Peritoneum (tissue), 1 donor: ENCODE results near the genes TELO2, IGFALS and NDUFB10.

DNA sequence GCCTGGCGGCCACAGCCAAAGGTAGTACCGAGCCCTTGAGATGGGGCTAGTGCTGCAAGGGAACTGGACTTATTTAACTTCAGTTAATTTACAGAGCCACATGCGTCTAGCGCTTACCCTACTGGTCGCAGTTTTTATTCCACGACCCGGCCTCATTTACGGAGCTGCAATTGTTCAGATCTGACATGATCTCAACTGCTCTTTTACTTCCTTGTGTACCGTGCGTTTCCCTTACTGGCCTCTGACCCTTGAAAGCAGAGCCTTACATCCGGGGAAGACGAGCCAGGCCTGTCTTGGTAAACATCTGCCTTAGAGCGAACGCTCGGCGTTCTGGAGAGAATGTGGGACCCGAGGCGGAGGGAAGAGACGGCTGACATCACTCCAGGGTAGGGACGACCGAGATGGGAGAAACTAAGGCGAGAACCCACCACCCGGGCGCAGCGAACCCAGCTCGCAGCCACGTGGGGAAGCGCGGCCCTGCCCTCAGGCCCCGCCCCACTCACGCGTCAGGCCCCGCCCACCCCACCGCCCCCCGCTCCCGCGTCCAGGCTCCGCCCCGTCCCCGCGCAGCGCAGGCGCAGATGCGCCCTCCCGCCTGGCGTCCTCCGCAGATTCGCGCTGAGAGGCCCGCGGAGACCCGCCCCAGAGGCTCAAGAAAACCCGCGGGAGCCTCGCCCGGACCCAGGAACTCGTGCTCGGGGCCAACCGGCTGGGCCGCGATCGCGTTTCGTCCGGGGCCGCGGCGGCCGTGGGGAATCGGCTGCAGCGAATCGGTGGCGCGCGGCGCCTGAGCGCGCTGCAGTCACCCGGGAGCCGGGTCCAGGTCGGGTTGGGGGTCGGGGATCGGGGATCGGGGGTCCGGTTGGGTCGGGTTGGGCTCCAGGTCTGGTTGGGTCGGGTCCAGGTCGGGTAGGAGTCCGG, at the start of gene TELO2:
TSS of gene TELO2 (plus strand) at position 578 of the 921 bp plus-strand sequence.
- PRO-cap: no peak

GRCh38 chr16:1493704-1494070, 527 bp downstream of the TELO2 start:
- PRO-cap: no peak

- PRO-cap: no peak
Observed at GRCh38 chr16:1601370-1601916, 10.4 kb downstream of the IFT140 start.

- PRO-cap: unidirectional peak, plus-strand start at chr16:1610435
Observed at GRCh38 chr16:1609686-1610567, 1.9 kb downstream of the IFT140 start.

DNA sequence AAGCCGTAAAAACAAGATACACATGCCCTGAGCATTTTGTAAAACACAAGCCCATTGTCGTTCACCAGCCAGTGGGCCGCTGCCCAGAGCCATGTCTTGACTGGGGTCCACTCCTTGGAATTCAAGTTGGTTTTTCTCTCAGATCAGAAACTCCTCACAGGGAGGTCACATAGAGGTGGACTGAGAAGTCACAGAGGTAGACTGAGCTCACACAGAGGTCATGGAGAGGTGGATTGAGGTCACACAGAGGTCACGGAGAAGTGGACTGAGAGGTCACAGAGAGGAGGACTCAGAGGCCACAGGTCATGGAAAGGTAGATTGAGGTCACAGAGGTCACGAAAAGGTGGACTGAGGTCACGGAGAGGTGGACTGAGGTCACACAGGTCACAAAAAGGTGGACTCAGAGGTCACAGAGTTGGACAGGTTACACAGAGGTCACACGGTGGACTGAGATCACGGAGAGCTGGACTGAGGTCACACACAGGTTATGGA, 27.2 kb upstream of the JPT2 start:
- PRO-cap: no peak

DNA sequence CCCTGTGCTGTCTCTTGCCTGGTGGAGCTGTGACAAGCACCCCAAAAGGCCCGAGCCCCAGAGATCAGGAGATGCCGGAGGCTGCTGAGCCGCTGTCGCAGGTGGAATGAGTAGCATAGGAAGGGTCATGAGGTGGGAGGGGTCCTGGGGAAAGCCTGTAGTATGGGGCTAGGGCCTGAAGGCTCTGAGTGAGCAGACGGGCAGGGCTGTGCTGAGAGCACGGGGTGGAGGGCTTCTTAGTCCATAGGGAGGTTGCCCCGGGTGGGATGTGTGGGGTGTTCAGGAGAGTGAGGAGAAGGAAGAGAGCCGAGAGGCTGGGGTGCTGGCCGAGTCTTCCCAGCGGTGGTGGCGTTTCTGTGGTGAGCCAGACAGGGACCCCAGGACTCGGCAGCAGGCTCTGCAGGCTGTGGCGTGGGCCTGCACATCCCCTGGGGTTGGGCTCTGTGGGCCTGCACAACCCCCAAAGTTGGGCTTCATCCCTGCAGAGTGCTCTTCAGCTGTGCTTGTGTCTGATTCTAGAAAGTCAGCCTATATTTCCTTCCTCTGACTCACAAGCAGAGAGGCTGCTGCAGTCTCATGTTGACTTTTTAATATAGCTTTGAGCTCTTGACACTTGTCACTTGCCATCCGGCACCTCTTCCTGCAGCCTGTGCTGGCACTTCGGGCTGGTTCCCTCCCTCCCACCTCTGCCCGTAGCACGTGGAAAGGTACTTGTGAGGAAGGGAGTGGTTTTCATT, 19.3 kb upstream of the JPT2 start:
- PRO-cap: no peak

DNA sequence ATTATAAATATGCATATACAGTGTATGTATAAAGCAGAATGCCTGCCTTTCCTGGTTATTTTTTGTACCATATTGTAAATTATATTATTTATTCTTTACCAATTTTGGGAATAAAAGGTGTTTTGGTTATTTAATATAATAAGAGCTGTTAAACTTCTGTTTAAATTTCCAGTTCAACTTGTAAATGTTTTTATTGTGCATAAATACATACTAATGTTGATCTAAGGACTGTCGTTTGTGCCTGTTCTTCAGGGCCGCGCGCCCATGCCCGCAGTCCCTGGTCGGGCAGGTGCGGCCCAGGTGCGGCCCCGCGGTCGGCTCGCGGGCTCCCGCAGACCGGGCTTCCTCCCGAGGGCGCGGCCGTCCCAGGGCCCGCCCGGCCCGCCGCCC, 400 bp upstream of the JPT2 start:
- PRO-cap: no peak

GRCh38 chr16:1713591-1714675, 7.9 kb downstream of the MAPK8IP3 start:
- PRO-cap: no peak

GRCh38 chr16:1793566-1793948, at the start of gene IGFALS:
Gene IGFALS (minus strand): TSS chr16:1793705.
- PRO-cap: no peak

DNA sequence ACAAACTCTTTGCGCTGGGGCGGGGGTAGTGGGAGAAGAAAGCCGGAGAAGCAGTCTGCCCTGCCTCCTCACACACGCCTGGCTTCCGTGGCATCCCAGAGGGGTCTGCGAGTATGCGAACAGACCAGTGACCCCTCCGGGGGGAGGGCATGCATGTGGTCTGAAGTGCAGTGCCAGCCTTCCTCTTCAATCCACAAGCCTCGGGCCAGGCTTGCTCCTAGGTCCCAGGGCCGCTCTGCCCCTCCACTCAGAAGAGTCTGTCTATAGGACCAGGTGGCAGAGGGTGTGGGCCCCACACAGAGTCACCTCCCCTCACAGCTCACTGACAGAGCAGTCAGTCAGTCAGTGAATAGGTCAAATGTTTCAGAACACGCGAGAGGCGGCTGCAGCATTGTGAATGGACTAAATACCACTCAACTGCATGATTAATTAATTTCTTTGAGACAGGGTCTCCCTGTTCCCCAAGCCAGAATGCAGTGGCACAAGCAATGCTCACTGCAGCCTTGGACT, 14.2 kb upstream of the IGFALS start:
- PRO-cap: no peak

DNA sequence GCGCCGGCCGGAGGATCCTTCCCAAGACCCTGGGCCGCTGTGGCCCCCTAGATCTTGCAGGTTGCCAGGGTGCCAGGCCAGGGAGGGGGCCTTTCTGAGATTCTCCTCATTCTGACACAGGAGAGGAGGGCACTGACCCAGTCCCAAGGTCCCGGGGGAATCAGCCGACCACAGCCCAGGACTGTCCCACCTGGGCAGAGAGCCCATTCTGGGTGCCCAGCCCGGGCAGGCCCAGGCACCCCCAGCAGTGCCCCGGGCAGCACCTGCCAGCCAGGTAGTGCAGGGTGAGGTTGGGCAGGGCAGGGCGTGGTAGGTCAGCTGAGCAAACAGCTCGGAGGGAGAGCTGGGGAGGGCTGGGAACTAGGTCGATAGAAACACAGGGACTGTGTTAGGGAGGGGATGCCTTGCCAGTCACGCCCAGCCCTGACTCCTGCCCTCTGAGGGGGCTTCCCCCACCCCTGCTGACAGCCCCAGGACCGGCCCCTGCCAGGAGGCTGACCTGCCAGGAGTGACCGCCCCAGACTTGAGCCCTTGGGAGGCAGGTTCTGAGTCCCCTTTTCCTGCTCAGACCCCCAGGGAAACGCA, 4.9 kb downstream of the HS3ST6 start:
- PRO-cap: no peak

GRCh38 chr16:1917839-1918224, 383 bp downstream of the HS3ST6 start:
- PRO-cap: no peak

- PRO-cap: bidirectional peak, plus-strand start at chr16:1959576, minus-strand start at chr16:1959402
Observed at GRCh38 chr16:1959067-1960129, at the start of gene NDUFB10. Gene NDUFB10 (plus strand): TSS chr16:1959538.

GRCh38 chr16:1965216-1966097, 831 bp upstream of the RPS2 start:
- PRO-cap: no peak

GRCh38 chr16:1990781-1991637, 1.2 kb downstream of the SYNGR3 start:
- PRO-cap: no peak

- PRO-cap: no peak
Observed at GRCh38 chr16:2001435-2001914, 11.7 kb downstream of the SYNGR3 start.

- PRO-cap: no peak
Observed at GRCh38 chr16:2033828-2034529, 7.3 kb downstream of the NHERF2 start.

- PRO-cap: no peak
Observed at GRCh38 chr16:2057076-2057579, 9.3 kb downstream of the TSC2 start.

GRCh38 chr16:2087904-2088867, 40.4 kb downstream of the TSC2 start:
- PRO-cap: no peak

GRCh38 chr16:2090063-2090543, 42.3 kb downstream of the TSC2 start:
- PRO-cap: no peak